Airway epithelial cell (primary cell): ENCODE results near the genes SHD, STAP2, HDGFL2 and ARRDC5.

GRCh38 chr19:4258114-4258617 is 11.3 kb downstream of the YJU2 start:
- RAMPAGE, long total RNA: no peak

DNA sequence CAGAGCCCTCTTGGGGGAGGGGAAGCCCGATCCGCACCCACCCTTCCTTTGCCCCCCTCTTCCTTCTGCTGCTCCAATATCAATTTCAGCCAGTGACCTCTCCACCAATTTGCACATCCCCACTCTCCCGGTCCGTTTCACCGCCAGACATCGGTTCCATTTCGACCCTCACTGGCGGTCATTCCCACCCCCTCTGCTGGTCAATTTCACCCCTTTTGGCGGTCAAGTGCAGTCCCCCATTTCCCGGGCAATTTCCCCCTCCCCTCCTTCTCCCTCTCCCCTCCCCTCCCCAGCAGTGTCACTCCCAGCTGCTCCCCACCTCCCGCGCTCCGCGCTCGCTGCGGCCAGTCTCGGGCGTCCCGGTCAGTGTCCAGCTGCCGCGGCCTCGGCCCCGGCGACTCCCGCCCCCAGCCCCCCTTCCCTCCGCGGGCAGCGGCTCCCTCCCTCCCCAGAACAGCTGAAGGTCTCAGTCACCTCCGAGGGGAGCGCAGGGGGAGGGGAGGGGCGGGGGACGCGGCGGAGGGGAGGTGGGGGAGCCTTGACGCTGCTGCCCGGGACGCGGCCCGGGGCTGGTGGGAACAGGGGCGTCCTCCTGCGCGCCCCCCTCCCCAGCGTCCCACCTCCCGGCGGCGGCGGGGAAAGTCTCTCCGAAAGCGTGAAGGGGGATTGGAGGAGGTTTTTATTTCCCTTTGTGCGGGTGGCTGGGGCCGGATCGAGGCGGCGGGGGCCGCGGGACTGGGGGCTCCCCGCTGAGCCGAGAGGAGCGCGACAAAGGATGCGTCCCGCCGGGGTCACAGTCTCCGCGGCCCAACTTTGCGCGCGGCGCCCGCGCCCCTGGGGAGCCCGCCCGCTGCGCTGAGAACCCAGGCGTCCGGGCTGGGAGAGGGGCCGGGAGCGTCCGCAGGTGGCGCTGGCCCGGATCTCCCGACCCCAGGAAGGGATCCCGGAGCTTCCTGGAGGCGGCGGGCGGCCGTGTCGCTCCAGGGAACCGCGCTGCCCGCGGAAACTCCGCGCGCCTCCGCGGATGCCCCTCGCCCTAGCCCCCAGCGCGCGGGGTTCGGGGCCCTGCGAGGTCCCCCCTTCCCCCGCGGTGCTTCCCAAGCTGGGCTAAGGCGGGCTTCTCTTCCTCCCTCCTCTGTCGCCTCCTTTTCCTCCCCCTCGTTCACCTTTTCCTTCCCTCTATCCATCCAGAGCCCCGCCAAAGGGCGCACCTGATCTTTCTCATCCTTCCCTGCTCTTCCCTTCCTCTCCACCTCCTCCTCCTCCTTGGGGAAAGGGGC is at the start of gene SHD:
TSS of gene SHD (plus strand) at position 544 of the 1,280 bp plus-strand sequence.
- RAMPAGE, long total RNA: no peak

- RAMPAGE, long total RNA: start-site peak on the minus strand at chr19:4338780-4338806, 247 and 141 reads in 2 replicates
These were observed at the start of gene STAP2 for GRCh38 chr19:4337785-4338995. Gene STAP2, minus strand, starts transcription at chr19:4338827.

DNA sequence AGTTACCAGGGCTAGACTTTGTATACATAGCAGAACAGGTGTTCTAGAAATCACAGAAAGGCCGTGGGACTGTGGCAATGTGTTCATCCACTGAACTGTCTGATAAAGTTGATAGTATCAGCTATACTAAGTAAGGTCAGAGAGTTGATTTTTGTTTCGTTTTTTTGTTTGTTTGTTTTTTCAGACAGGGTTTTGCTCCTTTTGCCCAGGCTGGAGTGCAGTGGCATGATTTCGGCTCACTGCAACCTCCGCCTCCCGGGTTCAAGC is 2.2 kb upstream of the STAP2 start:
- RAMPAGE, long total RNA: no peak

DNA sequence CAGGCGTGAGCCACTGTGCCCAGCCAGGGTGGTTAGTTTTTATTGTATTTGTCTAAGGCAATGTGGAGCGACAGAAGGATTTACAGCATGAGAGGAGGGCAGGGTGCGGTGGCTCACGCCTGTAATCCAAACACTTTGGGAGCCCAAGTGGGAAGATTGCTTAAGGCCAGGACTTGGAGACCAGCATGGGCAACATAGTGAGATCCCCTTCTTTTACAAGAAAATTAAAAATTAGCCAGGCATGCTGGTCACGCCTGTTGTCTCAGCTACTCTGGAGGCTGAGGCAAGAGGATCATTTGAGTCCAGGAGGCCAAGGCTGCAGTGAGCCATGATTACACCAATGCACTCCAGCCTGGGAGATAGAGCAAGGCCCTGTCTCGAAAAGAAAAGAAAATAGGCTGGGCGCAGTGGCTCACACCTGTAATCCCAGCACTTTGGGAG is 2.0 kb upstream of the MPND start:
- RAMPAGE, long total RNA: no peak

- RAMPAGE, long total RNA: no peak
These were observed 3.2 kb downstream of the SH3GL1 start for GRCh38 chr19:4397172-4397610.

DNA sequence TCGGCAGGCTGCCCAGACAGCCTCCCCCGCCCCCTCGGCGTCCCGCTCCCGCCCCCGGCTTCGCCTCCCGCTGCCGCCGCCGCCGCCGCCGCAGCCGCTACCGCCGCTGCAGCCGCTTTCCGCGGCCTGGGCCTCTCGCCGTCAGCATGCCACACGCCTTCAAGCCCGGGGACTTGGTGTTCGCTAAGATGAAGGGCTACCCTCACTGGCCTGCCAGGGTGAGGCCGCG is at the start of gene HDGFL2:
TSS of gene HDGFL2 (plus strand) at position 93 of the 229 bp plus-strand sequence.
- RAMPAGE, long total RNA: start-site peak on the plus strand centred at position 82 of the sequence, 25 bp wide, 351 and 104 reads in 2 replicates

- RAMPAGE, long total RNA: no peak
These were observed 3.2 kb downstream of the HDGFL2 start for GRCh38 chr19:4475138-4475817.

- RAMPAGE, long total RNA: no peak
These were observed 15.9 kb downstream of the PLIN4 start for GRCh38 chr19:4502343-4502836.

DNA sequence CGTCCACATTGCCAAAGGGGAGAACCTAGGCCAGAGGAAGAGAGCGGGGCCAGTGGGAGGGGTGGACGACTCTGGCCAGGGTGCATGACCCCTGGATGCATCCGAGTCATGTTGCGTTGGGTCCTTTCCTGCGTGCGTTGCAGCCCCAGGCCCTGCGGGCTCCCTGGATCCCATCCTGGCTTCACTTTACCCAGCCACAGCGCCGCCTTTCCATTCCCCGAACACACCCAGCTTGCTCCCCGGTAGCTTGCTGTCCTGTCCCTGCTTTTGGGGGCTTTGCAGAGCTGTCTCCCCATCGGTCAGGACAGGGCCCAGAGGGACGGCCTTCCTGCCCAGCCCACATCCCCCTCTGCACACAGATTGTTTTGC is 10.4 kb downstream of the PLIN4 start:
- RAMPAGE, long total RNA: no peak

- RAMPAGE, long total RNA: no peak
These were observed 3.3 kb upstream of the PLIN4 start for GRCh38 chr19:4521458-4522150.

DNA sequence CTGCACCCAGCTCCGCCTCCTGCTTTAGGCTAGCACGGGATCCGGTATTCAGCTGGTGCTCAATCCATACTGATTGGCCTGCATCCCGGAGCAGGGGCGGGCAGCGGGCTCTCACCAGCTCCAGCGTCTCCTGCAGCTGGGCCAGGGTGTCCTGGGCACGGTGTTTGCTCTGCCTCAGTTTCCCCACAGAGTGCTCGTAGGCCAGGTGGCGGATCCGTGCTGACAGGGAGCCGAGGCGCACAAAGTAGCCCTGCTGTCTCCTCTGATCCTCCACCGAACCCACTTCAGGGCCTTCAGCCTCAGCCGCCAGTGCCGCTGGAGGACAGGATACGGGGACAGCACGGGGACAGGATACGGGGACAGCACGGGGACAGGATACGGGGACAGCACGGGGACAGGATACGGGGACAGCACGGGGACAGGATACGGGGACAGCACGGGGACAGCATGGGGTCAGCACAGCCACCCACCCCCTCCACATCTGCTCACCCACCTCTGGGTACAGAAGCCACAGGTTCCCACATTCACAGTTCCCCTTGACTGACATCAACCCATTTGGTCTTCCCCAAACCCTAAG is 7.3 kb upstream of the PLIN4 start:
- RAMPAGE, long total RNA: no peak

DNA sequence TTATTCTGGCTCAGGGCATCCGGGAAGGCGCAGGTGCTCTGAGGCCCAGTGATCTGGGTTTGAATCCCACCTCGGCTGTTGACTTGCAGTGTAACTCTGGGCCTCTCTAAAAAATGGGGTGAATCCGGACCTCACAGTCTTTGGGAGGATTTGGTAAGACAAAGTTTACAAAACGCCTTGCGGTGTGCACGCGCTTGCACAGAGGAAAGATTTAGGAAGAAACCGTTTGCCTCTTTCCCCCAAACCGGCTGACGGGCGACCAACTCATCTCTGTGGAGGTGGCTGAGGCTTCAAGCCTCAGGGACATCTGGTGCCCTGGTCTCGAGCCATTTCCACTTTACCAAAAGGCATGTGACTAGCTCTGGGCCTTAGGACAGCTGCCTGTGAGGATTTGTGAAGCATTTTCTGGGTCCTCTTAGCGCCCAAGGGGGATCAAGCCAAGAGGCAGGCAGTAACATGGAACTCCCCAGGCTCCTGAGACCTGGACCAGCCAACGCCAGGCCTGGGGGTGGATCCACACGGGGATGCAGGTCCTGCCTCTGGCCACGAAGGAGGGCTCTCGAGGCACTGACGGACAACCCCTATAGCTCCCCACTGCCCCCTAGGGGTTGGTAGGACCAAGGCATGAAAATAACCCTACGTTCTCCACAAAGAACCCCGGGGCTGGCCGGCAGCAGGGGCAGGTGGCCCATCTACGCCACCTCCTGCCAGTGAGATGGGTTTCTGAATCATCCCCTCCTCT is 6.8 kb upstream of the MYDGF start:
- RAMPAGE, long total RNA: no peak

DNA sequence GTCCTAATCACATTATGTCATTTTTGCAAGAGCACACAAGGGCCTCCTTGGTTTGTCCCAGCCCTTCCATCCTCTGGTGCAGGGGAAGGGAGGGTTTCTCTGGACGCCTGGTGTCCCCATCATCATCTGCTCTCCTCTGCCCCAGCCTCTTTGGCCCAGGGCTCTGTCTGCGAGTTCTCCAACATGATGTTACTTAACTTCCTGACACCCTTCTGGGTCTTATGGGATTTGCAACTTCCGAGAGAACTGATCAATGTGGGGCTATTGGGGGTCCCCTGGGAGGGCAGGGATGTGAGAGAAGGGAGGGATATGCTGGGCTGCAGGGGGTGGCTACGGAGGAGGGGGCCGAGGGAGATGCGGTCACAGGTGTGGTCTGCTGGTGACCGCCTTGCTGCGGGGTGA is 24.4 kb downstream of the DPP9 start:
- RAMPAGE, long total RNA: no peak

GRCh38 chr19:4707188-4707725 is 16.4 kb downstream of the DPP9 start:
- RAMPAGE, long total RNA: no peak

DNA sequence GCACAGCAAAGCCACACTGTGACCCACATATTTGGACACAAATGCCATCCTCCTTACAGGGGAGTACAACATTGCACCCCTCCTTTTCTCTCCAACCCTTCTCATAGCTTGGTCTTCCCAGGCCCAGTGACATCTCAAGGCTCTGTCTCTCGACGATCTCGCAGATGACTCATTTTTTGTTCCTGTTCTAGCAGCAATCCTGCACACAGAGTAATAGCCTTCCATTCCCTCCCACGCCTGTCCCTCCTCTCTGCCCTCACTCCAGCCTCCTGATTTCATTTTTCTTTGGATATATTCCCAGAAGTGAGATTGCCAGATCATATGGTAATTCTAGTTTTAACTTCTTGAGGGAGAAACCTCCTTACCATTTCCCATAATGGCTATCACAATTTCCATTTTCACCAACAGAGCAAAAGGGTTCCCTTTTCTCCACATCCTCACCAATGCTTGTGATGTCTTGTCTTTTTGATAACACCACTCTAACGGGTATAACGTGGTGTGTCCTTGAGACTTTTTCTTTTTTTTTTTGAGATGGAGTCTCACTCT is 21.2 kb upstream of the DPP9 start:
- RAMPAGE, long total RNA: no peak

GRCh38 chr19:4795431-4795843 is 3.9 kb downstream of the FEM1A start:
- RAMPAGE, long total RNA: no peak

GRCh38 chr19:4902770-4903041 is at the start of gene ARRDC5:
Gene ARRDC5, minus strand, starts transcription at chr19:4902896.
- RAMPAGE, long total RNA: no peak

DNA sequence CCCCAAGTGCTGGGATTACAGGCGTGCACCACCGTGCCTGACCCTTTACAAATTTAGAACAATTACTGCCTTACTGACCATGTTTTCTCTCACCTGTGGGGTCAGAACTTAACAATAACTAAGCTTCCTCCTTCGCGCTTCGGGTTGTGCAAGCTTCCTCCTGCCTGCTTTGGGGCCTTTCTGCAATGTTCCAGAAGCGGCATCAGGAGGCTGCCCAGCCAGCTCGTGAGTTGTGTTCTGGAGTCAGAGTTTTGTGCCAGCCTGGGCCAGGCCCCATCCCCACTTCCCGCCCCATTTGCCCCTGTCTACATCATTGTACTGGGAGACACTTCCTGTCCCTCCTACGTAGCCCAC is 13.2 kb downstream of the UHRF1 start:
- RAMPAGE, long total RNA: no peak

DNA sequence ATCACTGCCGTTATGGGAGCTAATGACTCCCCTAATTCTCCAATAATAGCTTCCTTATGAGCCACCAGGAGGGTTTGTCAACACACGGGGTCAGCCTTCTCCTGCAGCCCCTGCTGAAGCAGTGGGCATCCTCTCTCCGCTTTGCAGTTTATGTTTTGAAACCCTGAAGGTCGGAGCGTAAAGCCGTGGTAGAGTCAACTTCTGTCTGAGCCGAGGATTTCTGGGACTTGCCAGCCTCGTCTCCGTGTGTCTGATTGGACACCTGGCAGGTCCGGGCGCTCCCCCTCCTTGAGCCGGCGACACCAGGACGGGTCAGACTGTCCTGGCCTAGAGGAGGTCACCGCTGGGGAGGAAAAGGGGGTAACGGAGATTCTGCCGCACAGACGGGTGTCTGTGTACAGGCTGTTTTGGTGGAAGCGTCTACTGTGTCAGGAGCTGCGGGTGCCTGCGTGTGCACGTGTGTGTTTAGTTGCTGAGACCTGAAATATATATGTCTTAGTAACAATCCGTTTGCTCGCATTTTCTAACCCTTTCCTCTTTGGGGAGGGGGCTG is 1.8 kb downstream of the KDM4B start:
- RAMPAGE, long total RNA: no peak